Measurements from ENCODE around the genes CPOX and DCBLD2.

DNA sequence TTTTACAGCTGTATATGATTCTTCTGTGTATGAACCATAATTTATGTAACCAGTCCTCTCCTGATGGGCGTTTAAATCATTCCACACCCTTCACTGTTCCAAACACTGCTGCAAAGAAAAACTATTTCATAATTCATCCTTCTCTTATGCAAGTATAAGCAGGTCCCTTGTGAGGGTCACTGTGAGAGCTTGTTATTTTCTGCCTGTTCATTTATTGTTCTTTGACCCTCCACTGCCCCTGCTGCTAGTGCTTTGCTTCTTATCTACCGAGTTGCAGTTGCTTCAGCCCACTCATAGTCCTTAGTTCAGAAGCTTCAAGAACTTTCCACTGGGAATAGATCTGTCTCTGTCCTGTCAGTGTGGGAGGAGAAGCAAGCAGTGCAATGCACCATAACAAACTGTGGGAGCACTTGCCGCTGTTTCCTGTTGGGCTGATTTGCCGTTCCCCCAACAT lies 39.9 kb downstream of the RIOX2 start:
- PRO-cap: no peak

GRCh38 chr3:98553100-98553660 lies 21.4 kb downstream of the GPR15 start:
- PRO-cap: no peak

GRCh38 chr3:98592885-98594303 lies at the start of gene CPOX:
CPOX (minus strand) TSS chr3:98593611.
- PRO-cap: bidirectional peak, plus-strand start at chr3:98593761, minus-strand start at chr3:98593640

DNA sequence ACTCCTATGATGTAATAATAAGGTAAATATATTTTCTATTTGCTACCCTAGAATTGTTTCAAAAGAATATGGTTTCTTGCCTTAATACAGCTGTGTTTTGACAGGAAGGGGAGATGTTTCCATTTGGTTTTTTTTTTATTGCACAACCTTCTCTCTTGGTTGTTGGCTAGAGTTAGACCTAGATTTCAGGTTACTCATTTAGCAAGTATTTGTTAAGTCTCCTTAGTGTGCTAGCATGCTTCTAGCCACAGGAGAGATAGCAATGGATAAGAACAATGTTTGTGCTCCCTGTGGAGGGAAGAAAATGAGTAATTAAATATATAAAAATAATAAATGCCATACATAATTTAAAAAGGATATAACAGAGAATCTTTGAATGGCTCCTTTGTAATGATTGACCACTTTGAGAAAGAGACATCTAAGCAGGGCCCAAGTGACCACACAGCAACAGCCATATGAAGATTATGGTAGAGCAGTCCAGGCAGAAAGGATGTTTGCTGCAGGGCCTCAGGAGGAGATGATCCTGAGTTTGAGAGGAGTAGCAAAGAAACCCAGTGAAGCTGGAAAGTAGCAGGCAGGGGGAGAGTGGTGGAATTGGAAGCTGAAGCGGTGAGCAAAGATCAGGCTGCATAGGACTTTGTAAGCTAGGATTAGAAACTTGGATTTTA lies 22.0 kb downstream of the ST3GAL6 start:
- PRO-cap: no peak

DNA sequence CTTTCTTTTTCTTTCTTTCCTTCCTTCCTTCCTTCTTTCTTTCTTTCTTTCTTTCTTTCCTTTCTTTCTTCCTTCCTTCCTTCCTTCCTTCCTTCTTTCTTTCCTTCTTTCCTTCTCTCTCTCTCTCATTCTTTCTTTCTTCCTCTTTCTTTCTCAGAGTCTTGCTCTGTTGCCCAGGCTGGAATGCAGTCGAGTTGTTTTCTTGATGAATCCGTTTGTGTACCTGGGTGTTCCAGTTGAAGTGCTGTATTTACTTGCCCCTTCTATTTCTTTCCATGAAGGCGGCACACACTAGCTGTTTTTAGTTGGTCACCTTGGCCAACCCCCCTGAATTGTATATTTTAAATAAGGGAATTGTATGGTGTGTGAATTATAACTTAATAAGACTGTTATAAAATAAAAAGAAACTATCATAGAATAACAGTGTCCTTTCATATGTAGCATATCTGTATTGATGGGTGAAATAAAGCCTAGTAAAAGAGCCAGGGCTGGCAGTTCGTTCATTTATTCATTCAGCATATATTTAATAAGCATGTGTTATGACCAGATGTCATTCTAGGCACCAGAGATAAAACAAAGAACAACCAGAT lies 62.3 kb downstream of the DCBLD2 start:
- PRO-cap: no peak

DNA sequence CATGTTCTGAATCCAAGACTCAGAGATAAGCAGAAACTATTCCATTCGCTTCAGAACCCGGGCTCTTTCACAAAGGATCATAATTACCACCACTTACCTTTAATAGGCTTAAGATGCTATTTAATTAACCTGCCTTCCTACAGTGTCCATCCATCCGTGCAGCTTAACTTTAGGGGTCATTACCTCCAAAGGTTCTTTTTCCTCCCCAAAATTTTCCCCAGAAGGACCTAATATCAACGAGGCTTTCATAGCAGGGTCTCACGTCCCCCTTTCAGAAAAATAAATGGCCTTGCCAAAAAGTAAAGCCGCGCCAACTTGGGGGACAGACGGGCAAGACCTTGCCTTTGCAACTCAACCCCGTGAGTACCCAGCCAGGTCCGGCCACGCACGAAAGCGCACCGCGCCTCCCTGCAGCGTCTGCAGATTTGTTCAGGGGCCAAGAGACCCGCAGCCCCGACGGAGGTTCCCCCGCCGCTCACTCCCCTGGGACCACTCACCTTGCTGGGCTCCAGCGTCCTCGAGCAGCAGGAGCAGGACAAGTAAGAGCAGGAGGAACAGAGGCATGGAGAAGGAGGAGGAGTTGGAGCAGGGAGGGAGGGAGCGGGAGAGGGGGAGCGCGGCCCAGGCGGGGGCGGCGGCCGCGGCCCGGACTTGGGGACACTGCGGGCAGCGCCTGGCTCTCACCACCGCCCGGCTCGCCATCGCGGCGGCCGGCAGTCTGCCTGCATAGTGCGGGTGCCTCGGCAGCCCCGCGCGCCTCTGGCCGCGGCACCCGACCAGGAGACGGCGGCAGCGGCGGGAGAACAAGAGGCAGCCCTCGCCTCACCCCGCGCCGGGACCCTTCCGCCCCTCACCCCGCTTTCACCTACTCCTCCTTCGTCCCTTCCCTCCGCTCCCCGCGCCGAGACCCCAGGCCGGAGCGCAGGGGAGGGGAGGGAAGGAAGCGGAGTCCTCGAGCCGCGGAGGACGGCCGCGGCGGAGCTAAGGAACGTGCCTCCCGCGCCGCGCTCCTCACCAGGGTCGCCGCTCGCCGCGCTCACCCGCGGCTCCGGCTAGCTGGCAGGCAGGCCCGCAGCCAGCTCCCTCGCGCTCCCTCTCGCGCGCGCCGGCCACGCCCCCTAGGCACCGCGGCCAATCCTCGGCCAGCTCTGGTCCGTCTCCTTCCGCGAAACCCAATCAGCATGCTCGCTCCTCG lies at the start of gene DCBLD2:
TSS of gene DCBLD2 (minus strand) at position 1,071 of the 1,195 bp plus-strand sequence.
- PRO-cap: bidirectional peak, plus-strand start outside the sequence, minus-strand start at position 1,058 of the sequence

DNA sequence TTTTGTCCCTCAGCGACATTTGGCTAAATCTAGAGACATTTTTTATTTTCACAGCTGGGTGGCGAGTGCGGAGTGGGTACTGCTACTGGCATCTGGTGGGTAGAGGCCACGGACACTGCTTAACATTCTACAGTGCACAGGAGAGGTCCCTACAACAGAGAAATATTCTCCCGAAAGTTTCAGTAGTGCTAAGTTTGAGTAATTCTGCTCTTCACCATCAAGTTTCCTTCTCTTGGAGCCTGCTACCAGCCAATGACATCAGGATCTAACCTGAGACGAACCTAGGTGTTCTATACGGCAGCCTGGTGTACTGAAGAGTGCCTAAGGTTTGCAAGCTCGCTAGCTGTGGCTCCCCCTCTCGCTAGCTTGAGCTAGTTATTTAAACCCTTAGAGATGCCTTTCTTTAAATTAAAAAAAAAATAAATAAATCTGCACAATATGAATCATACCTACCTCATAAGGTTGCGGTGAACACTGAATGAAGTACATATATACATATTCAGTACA lies 1.5 kb upstream of the COL8A1 start:
- PRO-cap: no peak

- PRO-cap: no peak
Measured at GRCh38 chr3:99640145-99640862, 1.9 kb downstream of the COL8A1 start.

- PRO-cap: no peak
Measured at GRCh38 chr3:99843552-99844167, 26.0 kb downstream of the CMSS1 start.

GRCh38 chr3:99875544-99875939 lies 57.9 kb downstream of the CMSS1 start:
- PRO-cap: no peak

GRCh38 chr3:99877818-99878470 lies 60.3 kb downstream of the CMSS1 start:
- PRO-cap: no peak

DNA sequence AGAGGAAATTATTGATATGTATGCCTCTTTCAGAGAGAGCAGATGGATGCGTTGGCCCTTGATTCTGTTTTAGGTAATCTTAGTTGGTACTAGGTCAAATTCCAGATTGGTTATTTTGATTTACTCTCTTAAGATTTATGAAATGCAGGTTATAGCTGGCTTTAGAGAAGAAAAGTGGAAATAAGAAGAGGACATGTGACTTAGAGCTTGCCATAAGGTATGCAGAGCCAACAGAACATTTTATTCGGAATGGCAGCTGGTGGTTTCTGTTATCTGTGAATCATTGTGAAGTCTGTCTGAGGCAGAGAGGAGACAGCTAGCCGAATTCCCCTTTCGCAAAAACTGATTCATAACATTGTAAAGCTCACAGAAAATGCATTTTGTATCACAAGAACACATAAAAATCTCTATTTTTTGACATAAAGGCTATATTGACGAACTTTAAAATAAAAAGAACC lies 82.1 kb downstream of the FILIP1L start:
- PRO-cap: no peak

- PRO-cap: no peak
Measured at GRCh38 chr3:100136843-100137409, 22.6 kb upstream of the FILIP1L start.

- PRO-cap: no peak
Measured at GRCh38 chr3:100163976-100164349, 49.7 kb upstream of the FILIP1L start.

GRCh38 chr3:100262758-100263365 lies 2.1 kb downstream of the TBC1D23 start:
- PRO-cap: no peak

- PRO-cap: no peak
Measured at GRCh38 chr3:100377620-100377906, 23.3 kb downstream of the TOMM70 start.

GRCh38 chr3:100386318-100387112 lies 14.4 kb downstream of the TOMM70 start:
- PRO-cap: no peak

- PRO-cap: no peak
Measured at GRCh38 chr3:100403374-100403822, 2.1 kb downstream of the LNP1 start.

DNA sequence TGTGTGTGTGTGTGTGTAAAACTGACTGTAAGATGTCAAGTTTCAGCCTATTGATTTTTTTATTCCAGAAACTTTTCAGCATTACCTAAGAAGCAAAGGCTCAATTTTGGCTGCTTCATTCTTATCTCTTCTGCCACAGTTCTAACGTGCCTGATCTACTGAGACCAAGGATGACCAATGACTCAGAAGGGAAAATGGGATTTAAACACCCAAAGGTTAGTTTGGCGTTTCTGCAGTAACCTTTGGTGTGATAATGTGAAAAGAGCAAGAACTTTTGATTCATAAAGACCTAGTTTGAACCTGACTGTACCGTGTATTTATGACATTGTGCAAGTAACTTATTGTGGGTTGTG lies 27.0 kb downstream of the TMEM45A start:
- PRO-cap: no peak

DNA sequence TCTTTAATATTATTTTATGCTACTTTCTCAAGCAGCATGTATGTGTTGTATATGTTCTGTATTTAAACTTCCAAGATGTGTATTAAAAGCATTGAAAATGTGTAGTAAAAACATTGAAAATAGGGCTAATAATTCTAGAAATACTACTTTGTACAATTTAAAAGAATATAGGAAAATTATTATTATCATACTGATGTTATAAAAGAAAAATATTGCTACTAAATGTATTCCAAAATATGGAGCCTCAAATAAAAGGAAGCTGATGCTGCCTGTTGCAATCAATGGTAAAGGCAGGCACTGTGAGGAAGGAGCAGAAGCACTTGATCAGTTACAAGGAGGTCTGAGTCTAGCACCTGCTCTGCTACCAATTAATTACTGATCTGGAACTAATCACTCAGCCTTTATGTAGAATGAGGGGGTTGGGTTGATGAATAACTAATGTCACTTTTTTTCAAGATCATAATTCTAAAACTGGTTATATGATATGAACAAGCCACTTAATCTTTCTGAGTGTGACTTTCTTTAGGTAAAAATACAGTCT lies 5.5 kb downstream of the ADGRG7 start:
- PRO-cap: no peak

Data from SUDHL5 (cell line).